Colonic mucosa (tissue), 1 donor: ENCODE measurements around the gene SPDYE1.

- PRO-cap: unidirectional peak, minus-strand start at chr7:39624673
Measured at GRCh38 chr7:39624435-39624911, 1.1 kb downstream of the RALA start.

DNA sequence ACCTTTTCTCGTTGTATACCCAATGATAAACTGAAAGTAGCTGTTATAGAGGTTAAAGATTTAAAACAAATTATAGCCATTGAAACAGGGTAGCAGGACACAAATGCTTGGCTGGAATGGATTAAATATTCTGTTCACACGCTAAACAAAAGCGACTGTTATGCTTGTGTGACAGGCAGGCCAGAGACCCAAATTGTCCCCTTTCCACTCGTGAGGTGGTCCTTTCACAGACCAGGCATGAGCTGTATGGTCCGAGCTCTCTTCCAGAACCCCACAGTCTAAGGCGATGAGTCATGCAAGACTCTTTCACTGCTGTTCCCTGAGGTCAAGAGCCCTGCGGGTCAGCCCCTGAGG, 136.7 kb downstream of the RALA start:
- PRO-cap: no peak

GRCh38 chr7:39790960-39791396, 159.1 kb upstream of the CDK13 start:
- PRO-cap: no peak

DNA sequence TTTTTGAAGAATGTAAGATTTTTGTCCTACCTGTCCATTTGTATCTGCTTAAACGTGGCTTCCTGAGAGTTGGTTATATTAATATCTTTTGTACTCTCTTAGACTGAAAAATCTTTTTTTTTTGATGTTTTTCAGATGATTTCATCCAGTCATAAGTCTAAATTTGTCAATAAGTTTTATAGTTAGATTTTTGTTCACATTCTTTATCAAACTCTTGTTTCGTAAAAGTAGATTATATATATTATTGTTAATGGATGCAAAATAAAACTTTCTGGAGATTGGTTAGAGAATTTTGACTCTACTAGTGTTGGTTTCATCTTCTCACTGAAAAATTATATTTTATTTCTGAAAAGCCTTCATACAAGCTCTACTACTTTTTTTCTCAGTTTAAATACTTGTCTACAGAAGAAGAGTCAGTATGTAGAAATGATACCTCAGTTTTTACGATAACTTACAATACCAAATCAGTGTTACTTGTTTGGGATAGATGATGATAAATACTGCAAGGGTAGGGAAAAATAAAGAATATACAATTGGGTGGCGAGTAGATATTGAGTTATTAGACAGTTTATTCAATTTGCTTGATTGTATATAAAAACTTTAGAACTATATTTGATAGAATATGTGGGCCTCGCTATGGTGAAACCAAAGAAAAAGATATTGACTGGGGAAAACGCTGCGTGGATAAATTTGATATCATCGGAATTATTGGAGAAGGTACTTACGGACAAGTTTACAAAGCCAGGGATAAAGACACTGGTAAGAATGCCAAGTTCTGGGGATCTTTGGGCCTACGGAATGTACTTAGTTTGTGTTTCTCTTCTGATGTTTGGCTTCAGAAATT, 48.9 kb downstream of the CDK13 start:
- PRO-cap: no peak

DNA sequence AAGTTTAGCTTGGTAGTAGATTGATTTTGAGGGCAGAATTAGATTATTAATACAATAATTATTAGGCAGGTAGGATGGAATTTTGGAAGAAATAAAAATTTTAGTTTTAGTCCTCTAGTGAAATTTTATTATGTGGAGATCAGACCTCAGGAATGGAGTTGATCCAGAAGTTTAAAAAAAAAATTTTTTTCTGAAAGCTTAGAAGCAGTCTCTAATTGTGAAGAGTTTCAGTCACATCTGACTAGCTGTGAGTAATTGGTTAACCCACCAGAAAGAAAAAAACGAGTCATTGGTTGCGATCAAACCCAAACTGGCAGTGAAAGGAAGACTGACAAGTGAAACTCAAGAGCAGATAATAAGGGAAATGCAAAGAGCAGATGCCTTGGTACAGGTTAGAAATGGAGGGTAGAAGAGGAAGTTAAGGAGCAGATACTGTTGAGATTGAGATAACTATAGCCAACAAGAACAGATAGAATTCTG, 65.6 kb downstream of the CDK13 start:
- PRO-cap: no peak

DNA sequence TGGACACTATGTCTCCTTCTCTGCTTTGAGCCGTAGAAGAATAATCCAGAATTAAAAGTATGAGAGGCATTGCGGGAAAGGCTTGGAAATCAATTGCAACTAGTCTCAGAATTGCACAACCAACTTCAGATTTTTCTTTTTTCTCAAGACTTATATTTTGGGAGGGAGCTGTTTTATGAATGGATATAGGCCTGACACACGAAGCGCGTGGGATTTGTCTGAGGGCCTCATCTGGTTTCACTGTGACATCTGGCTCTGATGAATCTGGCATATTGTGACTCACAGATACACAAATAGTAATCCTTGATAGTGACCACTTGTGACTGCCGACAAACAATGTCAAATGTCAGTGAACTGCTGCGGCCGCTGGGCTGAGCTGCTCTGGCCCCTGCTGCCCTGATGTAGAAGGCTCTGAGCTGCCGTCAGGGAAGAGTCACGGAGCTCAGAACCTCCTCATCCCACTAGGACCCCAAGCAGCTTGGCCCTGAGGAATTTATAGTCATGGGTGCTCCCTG, 655.1 kb downstream of the INHBA start:
- PRO-cap: no peak

DNA sequence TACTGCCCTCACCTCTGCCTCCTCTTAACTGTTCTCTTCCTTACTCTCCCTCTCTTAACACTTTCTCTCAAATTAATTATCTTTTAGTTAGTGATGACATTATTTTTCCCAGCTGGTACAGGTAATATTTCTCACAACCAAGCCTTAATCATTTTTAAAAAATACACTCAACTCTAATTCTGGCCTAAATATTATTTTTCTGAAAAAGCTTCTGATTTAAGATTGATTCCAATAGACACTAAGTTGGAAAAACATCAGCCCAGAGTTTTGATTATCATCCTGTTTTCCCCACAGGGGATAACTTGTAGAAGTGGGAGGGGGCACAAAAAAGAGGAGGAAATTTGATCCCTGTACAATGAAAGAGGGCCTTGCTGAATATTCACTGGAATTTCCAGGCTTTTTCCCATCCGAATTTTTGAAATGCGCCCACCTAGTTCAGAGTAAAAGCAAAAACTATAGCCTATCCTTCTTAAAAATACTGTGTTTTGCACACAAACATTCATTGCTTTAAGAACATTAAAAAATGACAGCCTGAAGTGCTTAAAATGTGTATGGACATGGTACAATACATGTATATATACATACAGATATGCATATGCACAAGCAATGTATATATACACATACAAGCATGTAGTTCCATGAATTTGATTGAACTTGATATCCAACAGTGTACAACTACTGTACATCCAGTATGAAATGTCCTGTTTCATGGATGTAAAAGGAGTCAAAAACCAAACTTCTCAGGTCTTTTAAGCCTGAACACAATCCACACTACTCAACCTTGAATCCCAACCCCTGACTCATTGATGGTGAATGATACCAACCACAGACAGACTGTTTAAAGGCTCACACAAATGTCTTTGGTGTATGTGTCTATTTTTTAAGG, 15.0 kb downstream of the INHBA start:
- PRO-cap: no peak

GRCh38 chr7:41689184-41690436, 13.3 kb downstream of the INHBA start:
- PRO-cap: no peak

DNA sequence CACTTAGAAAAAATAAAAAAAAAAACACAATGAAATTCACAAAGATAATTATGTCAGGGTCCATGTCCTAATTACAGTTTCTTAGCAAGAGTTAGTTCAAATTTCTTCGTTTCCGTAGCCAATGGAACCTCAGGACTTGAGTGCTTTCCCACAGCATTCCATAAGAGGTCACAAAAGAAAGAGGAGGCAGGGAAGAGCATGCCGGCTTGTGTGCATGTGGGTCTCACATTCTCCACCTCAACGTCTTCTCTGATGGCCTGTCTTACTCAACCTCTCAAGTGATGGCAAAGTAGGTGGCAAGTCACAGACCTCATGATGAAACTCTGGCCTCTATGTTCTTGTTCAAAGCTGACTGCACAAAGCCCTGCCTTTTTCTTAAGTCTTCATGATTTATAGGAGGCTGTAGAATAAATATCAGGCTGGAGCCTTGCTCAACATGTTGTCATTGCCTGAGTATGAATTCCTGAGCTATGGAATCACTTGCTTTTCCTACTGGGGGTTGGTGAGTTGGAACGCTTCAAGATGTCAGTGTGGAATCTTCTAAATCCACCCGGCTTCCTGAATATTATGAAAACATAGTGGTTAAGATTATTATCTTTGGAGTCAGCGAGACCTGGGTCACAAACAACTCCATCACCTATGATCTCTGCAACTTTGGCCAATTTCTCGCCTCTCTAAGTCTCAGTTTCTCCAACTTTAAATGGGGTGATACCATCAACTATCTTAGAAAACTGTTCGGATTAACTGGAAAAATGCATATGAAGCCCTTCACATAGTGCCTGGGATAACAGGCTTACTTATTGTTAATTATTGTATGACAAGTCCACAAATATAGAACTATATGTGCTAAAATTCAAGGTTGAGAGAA, 213.7 kb upstream of the INHBA start:
- PRO-cap: no peak

GRCh38 chr7:42198309-42198640, 38.7 kb downstream of the GLI3 start:
- PRO-cap: no peak

DNA sequence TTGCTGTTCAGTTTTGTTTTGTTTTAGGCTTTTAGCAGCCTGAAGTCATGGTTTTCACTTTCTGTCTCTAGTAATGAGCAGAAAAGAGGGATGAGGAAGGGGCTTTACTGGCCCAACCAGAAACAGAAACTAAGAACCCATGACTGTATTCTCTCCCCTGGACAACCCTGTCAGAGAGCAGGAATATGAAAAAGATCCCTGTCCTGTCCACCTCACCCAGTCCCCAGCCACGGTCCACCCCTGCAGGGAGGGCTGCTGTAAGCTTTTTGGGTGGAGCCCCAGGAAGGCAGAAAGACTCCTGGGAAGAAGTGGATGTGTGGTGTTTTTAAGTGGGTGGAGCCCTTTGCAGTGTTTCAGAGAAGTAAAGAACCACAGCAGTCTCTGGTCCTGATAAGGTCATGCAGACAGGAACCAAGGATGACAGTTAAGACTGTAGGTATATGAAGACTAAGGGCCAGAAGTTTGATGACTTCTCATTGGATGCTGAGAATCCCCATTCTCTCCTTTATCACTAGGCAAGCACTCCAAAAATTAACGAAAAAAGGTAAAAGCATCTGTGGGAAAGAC, 13.8 kb downstream of the MRPL32 start:
- PRO-cap: no peak

- PRO-cap: no peak
Measured at GRCh38 chr7:43577394-43577949, 5.4 kb upstream of the STK17A start.

- PRO-cap: no peak
Measured at GRCh38 chr7:43588521-43588848, 5.6 kb downstream of the STK17A start.

- PRO-cap: bidirectional peak, plus-strand start at chr7:43782312, minus-strand start at chr7:43782106
Measured at GRCh38 chr7:43781948-43782829, 23.7 kb downstream of the BLVRA start.

DNA sequence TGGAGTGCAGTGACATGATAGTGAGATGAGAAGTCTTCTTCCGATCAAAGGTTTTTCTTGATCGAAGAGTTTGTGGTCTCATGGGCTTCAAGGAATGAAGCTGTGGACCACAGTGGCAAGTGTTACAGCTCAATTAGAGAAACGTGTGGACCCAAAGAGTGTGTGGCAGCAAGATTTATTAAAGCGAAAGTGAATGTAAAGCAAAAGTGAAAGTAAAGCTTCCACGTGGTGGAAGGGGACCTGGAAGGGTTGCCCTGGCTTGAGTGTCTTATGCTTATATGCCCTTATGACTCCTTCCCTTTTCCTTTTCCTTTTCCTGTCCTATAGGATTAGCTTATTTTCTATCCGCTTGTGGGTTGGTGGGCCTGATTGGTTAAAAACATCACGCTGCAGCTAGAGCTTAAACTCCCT, 34.9 kb downstream of the MRPS24 start:
- PRO-cap: no peak

DNA sequence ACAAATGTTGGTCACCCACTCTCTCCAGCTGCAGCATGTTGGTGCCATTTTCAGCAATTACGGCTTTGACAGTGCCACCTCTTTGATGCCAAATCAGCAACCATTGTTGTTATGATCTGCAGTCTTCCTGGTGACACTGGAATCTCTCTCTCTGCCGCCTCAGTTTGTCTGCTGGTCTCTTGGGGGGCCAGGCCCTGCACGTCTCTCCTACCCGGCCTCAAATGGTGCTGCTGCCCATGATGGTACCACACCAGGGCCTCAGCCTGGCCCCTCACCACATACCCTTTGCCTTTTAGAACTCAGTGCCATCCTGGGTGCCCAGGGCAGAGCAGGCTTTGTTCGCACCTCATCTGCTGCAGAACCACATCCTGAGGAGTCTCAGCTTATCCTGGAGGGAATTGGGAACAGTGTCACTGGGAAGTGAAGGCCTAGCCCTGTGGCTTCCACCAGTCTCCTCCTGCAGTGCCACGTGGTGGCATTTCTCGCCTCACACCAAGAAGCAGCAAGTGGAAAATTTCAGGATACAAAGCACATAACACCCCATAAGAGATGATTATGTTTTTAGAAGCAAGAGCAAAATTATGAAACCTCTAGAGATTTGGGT, 26.7 kb downstream of the UBE2D4 start:
- PRO-cap: no peak

DNA sequence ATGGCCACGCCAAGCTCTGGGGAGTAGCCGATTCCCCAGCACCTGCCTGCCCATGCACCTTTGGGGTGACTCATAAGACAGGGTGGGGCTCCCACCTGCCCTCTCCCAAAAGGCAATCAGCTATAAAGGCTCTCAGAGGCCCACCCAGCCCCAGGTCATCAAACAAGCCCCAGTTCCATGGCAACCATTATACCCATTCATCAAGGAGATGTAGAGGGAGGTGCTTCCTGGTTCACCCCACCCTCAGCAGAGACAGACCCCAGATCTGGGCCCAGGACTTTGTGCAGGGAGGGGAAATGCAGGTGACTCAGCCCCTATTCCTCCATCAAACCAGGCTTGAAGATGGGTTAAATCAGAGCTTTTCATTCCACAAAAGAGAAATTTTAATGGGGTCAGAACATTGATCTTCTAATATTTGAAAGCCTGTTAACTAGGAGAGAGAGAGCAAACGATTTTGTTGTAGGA, at the start of gene SPDYE1:
Gene SPDYE1 (plus strand): TSS at position 240 of the 465 bp plus-strand sequence.
- PRO-cap: no peak

- PRO-cap: no peak
Measured at GRCh38 chr7:44020729-44021137, 23.0 kb downstream of the SPDYE1 start.

- PRO-cap: no peak
Measured at GRCh38 chr7:44045458-44046286, 1.2 kb downstream of the DBNL start.

- PRO-cap: no peak
Measured at GRCh38 chr7:44059925-44060428, 5.4 kb downstream of the PGAM2 start.